WTC11 (cell line): ENCODE measurements around a stretch of chr5.

DNA sequence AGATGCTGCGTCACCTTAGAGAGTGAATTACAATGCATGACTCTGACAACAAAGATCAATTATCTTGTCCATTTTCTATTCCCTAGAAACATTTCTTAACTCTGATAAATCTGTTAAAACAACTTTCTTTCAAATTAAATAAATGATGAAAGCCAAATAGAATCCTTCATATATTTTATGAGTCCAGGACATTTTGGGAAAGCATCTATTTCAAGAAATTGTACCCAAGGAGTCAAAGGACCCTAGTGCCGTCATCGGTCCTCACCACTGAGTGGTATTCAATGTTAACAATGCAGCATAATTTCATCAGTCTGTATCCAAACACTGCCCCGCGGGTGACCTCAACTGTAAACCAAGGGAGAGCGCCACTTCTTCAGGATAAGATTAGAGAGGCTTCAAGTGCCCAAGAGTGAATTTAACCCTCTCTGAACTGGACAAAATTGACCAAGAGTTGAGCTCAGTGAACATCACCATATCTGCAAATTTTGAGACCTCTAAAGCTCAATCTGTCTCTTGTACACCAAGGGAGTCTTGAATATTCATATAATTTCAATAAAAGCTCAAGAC, 535.9 kb downstream of the PDE4D start:
- PRO-cap, result no peak

- PRO-cap, result no peak
Measured at GRCh38 chr5:59358495-59359025, 535.0 kb downstream of the PDE4D start.

GRCh38 chr5:59591822-59592585, 301.5 kb downstream of the PDE4D start:
- PRO-cap, result no peak

- PRO-cap, result no peak
Measured at GRCh38 chr5:59667680-59668457, 225.7 kb downstream of the PDE4D start.

DNA sequence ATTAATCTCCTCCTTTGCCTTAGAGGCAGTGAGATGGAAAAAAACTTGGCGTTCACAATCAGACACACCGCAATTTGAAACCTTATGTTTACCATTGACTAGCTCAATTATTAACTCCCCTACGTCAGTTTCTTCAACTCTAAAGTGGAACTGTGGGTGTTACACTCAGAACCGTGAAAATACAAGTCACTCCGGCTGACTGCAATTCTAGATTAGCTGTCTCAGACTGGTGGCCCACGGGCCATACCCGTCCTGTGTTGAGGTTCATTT, 327.1 kb downstream of the DEPDC1B start:
- PRO-cap, result no peak

DNA sequence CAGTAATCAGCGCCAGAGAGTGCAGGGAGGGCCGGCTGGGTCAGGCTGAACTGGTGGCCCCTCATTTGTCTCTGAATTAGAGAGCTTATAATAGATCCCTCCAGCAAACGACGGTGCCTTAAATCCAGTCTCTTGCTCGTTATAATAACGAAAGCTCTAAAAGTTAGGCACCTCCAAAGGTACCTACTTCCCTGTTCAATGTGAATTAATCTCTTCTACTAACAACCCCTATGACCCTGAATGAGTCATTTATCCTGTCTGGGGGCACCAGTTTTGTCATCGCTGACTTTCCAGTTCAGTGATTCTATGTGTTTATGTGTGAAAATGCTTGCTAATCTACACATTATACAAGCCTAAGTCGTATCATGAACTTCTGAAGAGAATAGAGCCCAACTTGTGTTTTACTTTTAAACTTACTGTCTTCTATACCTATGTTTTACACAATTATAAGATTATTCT, 2.3 kb upstream of the ZSWIM6 start:
- PRO-cap, result no peak

- PRO-cap, result no peak
Measured at GRCh38 chr5:62268021-62268368, 38.0 kb upstream of the KIF2A start.

GRCh38 chr5:62306789-62307177, 777 bp downstream of the KIF2A start:
- PRO-cap, result no peak

DNA sequence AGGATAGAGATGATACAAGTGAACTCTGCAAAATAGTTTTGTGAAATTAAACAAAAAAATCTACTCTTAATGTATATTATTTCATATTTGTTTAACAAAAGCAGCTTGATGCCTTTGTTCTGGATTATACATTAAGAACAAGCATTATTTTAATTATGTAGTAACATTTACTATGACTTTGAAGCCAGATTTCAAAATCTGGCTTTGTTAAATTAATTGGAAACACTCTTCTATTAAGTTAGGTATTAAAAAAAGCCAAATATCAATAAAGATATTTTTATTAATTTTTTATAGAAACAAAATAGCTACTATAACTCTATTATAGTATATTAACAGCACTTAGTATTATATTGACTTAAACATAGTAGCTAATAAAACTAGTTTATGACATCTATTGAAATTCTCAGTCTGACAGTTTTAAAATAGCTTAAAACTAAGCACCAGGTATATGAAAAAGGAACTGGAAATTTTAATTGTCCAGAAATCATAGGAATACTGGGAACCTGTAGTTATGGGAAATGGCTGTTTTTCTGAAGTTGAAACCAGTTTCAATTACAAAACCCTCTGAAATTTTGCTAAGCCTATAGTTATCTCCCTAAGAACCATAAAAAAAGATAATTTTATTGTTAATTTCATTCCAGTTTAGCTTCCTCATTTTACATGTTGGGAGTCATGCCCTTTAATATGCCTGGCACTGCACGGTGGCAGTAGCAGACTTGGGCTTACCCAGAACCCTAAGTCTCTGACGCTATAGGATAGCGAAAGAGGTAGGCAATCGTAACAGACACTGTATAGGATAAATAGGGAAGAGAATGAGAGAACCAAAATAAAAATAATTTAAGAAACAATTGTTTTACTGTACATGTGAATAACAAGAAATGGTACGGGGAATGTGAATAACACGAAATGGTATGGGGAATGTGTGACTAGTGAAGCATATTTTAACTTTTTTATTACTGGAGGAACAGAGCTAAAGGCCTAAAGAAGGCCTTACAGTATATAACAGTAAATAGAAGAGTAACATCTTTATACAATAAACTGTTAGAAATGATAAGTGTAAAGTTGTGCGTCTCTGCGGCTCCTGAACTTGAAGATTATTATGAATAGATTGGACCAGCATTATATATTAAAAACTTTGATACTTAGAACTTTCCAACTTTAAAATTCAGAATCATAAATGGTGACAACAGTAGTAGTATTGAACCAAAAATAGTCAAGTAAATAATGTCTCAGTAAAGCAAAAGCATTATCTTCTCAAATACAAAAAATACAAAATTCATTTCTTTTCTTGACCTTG, 15.6 kb downstream of the DIMT1 start:
- PRO-cap, result no peak

- PRO-cap, result no peak
Measured at GRCh38 chr5:62413359-62413669, 751 bp downstream of the IPO11 start.

- PRO-cap, result no peak
Measured at GRCh38 chr5:64767928-64768314, 570 bp downstream of the SREK1IP1 start.

GRCh38 chr5:65721089-65721284, 922 bp downstream of the SGTB start:
- PRO-cap, result no peak

GRCh38 chr5:65788015-65788530, 66.1 kb downstream of the NLN start:
- PRO-cap, result no peak

GRCh38 chr5:66101056-66101680, 42.9 kb upstream of the SREK1 start:
- PRO-cap, result no peak

DNA sequence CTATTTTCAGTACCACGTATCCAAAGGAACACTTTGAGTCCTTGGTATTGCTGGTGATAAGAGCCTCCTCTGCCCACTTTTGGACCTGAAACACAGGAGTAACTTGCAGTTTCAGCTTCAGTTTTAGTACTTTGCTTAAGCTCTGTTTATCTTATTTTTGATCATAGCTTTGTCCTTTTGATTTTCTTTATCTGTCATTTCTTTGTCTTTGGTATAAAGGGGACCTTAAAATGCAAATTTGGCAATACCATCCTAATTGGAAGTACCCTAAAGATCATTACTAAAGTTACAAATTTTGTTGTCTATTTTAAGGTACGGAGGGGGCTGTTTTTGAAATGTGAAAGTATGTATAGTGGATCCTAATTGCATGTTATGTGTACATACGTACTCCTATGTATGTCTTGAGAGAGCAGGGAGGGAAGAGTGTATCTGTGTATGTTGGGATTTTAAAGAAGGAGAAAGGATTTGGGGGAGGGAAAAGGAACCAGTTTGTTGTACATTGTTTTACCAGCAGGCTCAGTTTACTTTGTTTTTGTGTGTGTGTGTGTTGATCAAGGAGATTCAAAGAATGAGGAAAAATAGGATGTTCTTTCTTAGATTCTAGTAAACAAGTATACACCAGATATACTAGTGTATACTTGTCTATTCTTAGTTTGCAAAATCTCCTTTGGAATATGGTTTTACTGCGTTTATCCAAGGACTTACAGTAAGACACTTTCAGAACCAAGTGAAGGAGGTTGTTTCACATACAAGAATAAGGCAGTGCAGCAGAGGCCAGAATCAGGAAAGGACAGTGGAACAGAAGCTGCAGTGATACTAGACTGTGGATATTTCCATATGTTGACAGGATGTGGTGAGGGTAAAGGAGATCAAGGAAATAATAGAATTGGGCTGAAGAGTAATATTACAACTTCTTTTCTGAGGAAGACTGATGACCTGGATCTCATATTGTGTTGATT, 21.5 kb downstream of the SREK1 start:
- PRO-cap, result no peak

DNA sequence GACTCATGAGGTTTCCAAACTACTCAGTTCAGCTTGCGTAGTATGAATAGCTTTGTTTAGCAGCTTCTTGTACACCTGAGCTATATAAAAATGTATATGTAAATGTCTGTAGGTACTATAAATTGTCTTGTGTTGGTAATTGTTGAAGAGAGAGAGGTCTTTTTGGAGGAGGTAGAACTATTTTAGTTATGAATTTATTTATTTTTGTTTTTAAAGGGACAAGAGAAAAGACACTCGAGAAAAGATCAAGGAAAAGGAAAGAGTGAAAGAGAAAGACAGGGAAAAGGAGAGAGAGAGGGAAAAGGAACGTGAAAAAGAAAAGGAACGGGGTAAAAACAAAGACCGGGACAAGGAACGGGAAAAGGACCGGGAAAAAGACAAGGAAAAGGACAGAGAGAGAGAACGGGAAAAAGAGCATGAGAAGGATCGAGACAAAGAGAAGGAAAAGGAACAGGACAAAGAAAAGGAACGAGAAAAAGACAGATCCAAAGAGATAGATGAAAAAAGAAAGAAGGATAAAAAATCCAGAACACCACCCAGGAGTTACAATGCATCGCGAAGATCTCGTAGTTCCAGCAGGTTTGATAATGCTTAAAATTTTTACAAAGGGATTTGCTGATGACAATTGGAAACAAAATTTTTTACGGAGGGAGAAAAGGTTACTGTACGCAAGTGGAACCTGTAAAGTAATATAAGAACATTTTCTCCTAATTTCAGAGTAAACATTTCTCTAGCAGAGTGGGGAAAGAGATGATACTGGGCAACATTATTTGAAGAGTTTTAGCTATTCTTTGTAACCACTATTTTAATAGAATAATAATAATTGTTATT, 26.5 kb downstream of the SREK1 start:
- PRO-cap, result no peak

GRCh38 chr5:66171200-66171869, 27.2 kb downstream of the SREK1 start:
- PRO-cap, result no peak

DNA sequence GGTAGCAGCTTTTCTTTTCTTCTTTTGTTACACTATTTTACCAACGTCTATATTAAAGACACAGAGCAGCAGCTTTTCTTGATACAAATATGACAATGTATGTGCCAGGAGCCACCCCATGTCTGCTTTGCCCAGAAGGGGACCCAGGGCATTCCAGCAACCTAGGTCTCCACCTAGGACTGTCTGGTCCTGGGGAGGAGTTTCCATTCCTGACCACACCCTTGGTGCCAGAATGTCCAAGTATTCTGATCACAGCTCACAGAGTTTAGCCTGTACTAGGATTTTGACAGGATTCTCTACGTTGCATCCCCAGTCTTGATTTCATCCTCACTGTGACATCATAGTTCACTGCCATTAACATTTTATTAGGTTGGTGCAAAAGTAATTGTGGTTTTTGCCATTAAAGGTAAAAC, 224.7 kb downstream of the SREK1 start:
- PRO-cap, result no peak

DNA sequence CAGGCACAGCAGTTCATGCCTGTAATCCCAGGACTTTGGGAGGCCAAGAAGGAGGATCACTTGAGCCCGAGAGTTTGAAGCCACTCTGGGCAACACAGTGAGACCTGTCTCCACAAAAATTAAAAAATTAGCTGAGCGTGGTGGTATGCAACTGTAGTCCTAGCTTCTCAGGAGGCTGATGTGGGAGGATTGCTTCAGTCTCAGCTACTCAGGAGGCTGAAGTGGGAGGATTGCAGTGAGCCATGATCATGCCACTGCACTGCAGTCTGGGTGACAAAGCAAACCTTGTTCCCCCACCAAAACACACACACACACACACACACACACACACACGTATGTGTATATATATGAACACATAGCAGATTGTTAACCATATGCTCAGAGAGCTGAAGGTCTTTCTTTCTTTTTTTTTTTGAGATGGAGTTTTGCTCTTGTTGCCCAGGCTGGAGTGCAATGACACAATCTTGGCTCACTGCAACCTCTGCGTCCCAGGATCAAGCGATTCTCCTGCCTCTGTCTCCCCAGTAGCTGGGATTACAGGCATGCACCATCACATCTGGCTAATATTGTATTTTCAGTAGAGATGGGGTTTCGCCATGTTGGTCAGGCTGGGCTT, 157.4 kb upstream of the MAST4 start:
- PRO-cap, result no peak

- PRO-cap, result no peak
Measured at GRCh38 chr5:66689479-66690407, 93.5 kb downstream of the MAST4 start.